ENCODE data around the genes DENND2C, TSHB, VANGL1 and MAB21L3.

GRCh38 chr1:113811443-113812352 is 578 bp downstream of the RSBN1 start:
- PRO-cap: bidirectional peak, plus-strand start at chr1:113811892, minus-strand start at chr1:113811870; bidirectional peak, plus-strand start at chr1:113812669, minus-strand start at chr1:113812235

DNA sequence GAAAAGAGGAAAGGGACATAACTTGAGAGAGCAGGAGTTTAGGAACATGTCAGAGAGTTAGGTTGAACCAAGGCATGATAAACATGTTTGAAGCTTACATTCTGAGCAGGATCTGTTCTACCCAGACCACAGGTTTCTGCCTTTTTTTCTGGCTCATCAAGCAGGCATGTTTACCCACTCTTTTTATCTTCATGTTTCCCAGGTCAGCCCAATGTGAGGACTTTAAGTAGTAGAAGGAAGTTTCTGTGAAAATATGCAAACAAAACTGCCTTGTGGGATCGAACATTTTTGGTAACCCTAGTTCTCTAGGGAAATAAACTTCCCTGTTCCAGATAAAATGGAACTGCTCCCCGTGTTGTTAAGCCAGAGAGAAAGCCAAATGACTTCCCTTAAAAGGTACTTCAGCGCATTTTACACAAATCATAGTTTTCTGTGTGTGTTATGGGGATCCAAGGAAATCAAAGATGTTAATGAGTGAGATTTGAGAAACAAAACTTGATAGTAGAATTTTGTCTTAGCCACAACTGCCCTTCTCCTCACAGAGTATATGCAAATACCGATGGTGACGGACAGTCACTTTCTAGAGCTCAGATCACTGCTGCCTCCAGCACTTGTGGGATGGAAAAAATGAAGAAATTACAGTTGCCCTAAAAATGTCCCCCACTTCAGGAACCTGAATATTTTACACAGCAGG is 831 bp upstream of the HIPK1 start:
- PRO-cap: no peak

GRCh38 chr1:113930815-113931226 is 1.7 kb downstream of the HIPK1 start:
- PRO-cap: no peak

GRCh38 chr1:114002597-114003245 is 23.4 kb downstream of the OLFML3 start:
- PRO-cap: no peak

GRCh38 chr1:114565222-114565884 is 16.1 kb downstream of the BCAS2 start:
- PRO-cap: no peak

DNA sequence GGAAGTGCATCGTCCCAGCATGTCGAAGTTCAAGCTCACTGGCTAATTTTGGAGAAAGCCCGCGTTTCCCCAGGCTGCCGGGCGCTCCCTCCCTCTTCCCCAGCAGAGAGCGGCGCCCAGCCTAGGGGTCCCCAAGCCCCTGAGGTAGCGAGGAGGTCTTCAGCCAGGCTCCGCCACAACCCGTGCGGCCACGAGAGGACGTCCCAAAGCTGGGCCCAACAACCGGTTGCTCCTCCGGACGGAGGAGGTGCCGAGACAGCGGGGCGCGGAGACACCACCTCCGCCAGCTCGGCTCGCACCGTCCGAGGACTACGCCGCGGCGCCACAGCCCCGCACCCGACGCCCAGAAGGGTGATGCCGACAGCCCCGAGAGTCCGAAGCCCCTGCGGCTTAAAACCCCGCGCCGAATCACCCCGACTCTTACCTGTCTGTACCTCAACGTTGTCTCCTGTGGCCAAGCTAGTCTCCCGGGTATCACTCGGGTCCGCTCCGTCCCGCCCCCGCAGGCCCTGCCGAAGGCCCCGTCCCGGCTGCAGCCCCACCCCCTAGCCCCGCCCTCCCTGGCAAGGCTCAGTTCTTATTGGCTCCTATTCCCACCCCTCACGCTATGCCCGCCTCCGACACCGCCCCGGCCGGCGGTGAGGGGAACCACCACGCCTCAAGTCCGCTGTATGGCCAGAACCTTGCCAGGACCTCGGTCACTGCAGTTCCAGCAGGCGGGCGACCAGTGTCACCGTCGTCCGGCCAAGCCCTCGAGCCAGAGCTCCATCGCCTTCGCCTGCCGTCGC is at the start of gene DENND2C:
Gene DENND2C (minus strand): TSS at position 491 of the 788 bp plus-strand sequence.
- PRO-cap: bidirectional peak, plus-strand start at position 706 of the sequence, minus-strand start at position 526 of the sequence

DNA sequence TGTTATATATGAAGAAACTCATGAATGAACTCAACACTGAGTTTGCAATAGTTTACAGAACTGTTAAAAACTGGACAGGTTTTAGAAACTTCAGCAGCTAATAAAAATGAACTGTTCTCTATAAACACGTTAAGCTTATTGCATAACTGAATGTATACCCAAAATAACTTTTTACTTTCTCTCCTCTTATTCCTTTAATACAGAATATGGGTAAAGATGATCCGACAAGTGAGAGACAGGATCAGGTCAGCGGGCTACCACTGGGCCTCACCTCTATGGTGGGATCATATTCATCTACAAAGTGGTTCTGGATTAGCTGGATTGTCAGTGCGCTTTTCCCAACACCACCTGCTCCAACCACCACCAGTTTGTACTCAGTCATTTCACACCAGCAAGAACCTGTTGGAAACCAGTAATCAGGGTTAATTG is 778 bp downstream of the NRAS start:
- PRO-cap: no peak

DNA sequence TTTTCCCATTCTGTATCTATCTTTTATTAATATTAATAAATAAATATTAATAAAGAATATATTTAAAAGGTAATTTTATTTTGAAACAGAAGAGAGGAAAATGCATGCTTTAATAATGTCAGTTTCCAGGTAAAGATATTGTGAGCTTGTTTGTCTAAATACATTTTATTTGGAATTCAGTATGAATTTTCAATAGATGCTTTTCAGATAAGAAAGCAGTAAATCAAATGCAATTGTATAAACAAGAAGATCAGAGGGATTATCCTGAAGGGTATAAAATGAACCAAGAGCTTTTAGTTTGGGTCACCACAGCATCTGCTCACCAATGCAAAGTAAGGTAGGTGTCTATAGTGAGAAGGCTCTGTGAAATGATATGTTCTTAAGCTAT is at the start of gene TSHB:
Gene TSHB (plus strand): TSS at position 303 of the 388 bp plus-strand sequence.
- PRO-cap: no peak

- PRO-cap: no peak
Measured at GRCh38 chr1:115063212-115063609, 26.1 kb downstream of the TSPAN2 start.

- PRO-cap: no peak
Measured at GRCh38 chr1:115099024-115100099, 10.1 kb upstream of the TSPAN2 start.

- PRO-cap: no peak
Measured at GRCh38 chr1:115229220-115229419, 108.9 kb downstream of the NGF start.

DNA sequence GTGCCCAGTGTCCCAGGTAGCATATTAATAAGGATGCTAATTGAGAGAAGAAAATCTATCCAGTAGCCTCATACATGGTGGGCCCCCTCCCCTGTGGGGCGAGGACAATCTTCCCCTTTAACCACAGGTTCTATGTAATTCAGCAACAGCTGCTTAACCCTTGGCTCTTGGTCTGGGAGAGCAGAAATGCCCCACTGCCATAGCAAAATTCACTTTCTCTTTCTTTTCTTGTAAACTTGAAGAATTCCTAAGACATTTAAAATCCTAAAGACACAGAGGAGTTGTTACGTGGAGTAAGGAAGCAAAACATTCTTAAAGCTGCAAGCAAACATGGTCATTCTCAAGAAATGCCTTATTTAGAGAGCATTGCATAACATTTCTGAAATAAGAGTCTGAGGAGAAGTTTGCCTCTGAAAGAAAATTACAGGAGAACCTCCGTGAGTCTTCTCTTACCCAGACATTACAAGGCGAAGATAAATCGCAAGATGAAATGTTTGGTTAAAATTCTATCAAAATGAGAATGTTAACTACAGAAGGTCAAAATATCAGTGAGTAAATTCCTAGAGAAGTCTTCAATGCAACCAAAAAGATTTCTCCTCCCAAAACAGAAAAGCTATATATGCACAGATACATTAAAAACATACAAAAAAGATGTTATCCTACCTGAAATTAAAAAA is 6.1 kb downstream of the NGF start:
- PRO-cap: no peak

DNA sequence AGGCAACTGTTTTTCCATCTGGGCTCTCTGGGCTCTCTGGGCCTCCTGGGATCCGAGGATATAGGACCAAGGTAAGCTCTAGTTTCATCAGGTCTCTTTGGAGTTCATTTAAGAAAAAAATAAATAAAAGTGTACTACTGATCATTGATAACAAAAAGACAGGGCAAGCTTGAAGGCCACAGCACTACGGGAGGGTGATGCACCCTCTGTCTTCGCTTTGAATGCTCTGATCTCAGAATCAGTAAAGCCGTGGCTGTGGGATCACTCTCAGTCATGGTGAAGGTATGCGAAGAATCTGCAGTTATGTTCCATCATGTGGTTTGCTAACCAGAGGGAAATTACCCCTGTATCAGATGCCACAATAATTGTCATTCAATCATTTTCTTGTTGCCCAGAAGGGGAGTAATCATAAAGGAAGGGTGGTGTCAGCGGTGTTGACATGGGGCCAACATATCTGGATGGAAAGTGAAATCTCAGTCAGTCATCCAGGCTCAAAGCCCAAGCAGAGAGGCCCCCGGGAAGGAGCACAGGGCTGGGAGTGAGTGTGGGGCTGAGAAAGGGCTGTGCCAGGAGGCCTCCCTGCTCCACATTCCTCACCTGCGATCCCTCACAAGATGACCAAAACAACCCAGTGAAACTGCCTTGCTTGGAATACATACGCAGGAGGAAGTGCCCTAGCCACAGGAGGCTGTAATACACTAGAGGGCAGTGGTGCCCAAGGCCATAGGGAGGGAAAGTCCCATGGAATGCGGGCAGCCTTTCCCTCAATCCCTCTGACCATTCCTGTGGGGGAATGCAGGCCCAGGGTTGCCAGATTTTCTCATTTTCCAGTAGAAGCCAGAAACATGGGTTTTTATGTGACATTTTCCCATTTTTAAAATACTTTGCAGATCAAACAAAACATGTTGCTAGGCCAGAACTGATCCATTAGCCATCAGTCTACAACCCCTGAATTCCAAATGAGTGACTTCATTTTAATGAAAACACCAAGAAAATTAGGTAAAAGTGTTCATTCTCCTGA is 95.8 kb upstream of the VANGL1 start:
- PRO-cap: unidirectional peak, minus-strand start at position 222 of the sequence

DNA sequence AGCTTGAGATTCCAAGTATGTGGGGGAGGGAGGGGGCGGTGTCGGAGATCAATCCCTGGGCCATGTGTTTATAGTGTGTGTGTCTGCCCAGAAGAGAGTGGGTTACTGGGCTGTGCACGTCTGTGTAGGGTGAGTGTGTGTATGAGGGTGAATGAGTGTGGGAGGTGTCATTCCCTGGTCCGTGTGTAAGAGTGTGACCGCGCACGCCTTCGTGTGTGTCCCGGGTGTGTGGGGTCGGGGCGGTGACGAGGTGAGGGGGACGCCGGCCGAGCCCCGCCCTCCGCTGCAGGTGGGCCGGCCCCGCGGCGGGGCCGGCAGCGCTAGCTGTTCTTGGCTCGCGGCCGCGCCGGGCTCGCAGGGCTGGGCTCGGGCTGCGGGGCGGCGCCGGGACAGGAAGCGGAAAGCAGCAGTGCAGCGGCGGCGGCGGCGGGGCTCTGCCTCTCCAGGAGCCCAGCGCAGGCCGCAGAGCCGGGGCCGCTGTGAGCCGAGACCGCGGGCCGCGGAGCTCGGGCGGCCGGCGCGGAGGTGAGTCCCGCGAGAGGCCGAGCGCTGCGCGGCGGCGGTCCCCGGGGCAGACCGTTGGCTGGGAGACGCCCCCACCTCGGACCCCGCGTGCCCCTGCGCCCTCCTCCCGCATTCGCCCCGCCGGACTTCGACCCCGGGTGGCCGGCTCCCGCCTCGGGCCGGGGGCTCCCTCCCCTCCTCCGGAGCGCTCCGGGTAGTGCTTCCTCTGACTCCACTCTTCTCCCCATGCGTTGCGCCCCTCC is at the start of gene VANGL1:
Gene VANGL1 (plus strand): TSS at position 409 of the 767 bp plus-strand sequence.
- PRO-cap: bidirectional peak, plus-strand start at position 415 of the sequence, minus-strand start at position 485 of the sequence

DNA sequence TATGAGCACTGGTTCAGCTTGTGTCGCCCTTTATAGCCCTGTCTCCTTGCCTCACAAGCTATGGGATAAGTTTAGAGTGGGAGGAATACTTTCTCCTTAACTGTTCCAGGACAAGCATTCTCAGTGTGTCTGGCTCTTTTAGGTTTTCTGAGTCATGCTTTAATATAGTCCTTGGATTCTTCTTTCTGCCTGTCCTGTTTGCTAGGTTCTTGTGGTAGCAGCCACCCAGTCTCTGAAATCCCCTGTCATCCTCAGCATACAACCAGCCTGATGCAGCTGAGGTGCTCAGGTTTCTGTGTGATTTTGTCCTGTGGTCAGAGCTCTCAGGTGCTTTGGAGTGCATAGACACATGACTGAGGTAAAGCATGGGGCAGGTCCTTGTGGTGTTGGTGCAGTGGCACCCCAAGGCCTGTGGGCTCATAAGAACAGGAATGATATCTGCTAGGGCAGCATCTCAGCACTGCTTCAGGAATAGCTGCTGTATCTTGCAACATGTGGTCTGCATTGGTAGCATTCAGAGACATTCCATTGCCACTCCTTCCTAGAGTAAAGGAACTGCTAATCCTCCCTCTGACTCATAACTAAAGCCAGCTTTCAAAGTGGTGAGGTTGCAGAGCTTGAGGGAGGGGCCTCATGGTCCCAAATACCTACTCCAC is 14.2 kb upstream of the CASQ2 start:
- PRO-cap: no peak

- PRO-cap: no peak
Measured at GRCh38 chr1:115829316-115829600, 11.7 kb downstream of the NHLH2 start.

DNA sequence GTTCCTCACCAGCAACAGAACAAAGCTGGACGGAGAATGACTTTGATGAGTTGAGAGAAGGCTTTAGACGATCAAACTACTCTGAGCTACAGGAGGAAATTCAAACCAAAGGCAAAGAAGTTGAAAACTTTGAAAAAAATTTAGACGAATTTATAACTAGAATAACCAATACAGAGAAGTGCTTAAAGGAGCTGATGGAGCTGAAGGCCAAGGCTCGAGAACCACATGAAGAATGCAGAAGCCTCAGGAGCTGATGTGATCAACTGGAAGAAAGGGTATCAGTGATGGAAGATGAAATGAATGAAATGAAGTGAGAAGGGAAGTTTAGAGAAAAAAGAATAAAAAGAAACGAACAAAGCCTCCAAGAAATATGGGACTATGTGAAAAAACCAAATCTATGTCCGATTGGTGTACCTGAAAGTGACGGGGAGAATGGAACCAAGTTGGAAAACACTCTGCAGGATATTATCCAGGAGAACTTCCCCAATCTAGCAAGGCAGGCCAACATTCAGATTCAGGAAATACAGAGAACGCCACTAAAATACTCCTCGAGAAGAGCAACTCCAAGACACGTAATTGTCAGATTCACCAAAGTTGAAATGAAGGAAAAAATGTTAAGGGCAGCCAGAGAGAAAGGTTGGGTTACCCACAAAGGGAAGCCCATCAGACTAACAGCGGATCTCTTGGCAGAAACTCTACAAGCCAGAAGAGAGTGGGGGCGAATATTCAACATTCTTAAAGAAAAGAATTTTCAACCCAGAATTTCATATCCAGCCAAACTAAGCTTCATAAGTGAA is 58.0 kb upstream of the MAB21L3 start:
- PRO-cap: no peak

DNA sequence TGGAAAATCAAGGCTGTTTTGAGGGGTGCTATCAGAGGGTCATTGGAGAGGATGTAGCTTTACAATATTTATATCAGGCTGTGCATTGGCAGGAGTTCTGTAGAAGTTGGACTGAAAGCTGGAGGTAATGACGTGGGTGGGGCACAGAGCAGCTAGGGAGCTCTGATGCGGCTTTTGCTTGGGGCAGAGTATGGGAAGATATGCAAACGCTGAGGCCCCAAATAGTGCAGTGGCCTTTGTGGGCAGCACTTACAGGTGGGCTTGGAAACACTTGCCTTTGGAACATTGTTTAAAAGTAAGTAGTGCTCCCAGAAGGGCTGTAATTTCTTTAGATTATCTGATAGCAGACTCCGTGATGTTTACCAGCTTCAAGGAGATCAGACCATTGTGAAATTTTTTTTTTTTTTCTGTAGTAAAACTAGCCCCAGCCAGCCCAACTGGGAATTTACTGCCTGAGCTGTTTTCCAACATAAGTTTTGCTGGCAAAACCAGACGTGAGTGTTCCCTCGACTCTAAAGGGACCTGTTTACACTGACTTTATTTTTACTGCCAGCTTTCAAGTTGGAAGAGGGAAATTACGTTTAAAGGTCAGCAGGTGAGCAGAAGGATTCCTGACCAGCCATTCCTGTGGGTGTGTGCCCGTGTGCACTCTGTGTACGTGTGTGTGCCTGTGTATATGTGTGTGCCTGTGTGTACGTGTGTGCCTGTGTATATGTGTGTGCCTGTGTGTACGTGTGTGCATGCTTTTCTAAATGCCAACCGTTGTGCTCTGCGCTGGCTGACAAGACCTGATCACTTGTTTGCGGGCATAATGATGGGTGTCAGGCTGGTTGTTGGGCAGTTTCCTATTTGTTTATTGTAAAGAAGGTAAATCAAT is at the start of gene MAB21L3:
Gene MAB21L3 (plus strand): TSS at position 184 of the 877 bp plus-strand sequence.
- PRO-cap: no peak

DNA sequence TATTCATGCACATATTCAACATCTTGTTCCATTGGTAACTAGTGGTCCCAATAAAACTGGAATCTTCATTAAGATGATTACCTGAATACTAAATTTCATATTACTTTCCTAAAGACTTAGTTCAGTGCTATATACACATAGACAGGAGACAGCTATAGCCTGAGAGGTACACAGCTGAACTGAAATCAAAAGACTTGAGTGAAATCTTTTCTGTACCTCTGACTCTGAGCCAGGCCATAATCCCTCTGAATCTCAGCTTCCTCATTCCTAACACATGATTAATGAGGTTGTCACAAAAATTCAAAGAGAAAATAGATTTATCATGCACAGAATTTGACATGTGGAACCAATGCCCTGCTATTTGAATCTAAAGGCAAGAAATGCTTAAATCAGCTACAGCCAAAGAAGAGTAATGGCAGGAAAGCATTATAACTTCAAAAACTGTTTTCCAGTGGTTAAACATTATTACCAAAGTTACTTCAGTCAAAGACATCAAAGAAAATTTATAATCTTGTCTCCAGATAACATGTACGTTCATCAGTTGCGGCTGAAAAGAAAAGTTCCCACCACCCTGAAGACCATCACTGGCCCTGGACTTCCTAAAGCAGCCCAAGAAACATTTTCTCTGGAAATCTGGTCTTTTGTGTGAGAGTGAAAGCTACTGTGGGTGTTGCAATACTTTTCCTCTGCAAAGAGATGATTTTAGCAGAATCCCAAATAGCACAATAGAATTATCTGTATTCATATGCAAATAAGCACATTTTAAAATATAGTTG is 13.9 kb upstream of the ATP1A1 start:
- PRO-cap: no peak

DNA sequence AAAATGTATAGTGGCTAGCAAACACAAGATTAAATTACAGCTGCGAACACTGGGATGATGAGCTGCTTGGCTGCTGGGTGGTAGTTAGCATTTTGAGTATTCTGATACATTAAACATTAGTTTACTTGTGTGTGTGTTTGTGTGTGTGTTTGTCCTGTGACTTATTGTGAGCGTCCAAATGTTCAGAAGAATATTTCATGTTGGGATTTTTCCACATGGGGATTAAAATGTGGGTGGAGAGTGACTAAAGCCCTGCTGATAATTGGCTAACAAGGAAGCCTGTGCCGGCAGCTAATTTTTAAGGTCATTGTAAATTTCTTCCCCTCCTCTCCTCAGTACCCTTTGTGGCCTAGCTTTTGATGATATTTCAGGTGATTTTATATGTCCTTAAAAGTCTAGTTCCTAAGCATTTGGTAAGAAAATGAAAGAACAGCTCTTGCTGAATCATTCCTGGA is 2.5 kb downstream of the ATP1A1 start:
- PRO-cap: no peak